Vein endothelial cell (primary cell): ENCODE results near the genes BLID and GRAMD1B.

DNA sequence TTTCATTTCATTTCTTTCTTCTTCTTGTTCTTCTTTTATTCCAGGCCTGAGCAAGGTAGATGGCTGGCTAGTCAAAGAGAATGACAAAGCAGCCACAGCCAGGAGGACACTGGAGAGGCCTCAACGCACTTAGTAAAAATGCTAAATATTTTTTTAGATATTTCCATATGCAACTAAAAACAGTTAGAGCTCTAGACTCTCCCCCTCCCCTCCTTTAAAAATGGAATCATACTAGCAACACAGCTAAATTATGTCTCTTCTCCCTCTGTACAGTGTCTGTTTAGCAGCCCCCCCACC lies 14.9 kb downstream of the BLID start:
- CAGE, long polyA plus RNA = no peak

GRCh38 chr11:122104831-122105821 lies 10.9 kb downstream of the BLID start:
- CAGE, long polyA plus RNA = no peak

GRCh38 chr11:122116048-122116608 lies at the start of gene BLID:
Gene BLID, minus strand, starts transcription at chr11:122116215.
- CAGE, long polyA plus RNA = no peak

DNA sequence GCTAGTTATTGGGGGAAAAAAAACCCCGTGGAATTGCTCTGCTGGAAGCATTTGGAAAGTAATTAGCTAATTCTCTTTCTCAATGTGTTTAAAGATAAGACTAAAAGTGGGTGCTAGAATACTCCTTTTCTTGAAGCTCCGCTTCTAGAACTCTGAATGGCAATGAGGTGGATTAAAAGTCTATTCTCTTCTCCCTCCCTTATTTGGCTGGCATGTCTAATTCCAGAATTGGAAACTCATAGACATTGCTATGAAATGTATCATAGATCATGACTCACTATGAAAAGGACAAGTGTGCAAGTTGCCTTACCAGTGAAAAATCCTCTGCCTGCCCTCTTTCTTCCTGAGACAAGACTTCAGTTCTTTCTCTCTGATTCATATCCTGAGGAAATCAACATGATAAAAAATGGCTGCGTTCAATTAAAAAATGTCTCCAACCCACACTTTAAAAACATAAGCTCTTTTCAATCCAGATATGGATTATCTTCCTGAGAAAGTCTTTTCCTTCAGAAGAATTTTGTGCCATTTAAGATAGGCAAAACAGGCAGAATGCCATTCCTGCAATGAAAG lies 73.2 kb upstream of the BLID start:
- CAGE, long polyA plus RNA = no peak

DNA sequence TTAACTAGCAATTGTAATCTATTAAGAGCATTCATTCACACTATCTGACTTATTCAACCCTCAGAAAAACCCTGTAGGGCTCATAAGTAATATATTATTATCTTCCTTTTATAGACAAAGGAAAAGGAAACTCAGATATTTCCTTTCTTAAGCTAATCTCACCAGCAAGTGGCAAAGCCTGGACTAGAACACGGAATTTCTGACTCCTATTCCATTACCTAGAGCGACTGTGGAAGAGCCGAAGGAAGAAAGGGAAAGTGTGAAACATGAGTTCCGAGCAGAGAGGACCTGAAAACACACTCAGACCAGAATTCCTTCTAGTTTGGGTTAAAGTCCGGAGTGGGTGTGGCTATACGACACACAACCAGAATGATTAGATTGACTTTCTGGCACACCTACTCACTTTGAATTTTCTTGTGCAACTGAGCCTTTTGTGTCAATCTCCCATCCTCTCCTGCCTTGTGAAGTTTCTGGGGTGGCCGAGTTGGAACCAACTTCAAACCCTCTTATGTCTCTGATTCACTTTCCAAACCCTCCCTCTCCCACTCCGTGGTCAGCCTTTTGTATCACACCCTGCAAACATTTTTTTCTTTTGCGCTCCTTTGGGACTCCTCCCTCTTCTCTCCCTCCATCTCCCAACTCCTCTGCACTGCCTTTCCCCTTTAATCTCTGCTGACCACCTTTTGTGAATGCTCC lies 86.2 kb upstream of the BLID start:
- CAGE, long polyA plus RNA = no peak

DNA sequence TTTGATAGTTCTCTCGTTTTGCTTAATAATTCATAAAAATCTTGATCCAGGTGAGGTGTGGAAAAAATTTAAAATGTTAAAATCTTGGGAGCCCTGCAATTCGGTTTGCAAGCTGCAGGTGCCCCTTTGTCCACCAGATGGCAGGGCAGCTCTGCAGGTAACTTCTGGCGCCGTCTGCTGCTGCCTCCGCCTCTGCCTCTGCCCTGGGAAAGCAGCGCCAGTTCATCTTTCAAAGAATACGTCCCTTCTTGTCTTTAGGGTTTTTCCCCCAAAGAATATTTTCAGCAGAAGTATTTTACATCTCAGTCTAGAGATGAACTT lies 75.0 kb upstream of the UBASH3B start:
- CAGE, long polyA plus RNA = no peak

DNA sequence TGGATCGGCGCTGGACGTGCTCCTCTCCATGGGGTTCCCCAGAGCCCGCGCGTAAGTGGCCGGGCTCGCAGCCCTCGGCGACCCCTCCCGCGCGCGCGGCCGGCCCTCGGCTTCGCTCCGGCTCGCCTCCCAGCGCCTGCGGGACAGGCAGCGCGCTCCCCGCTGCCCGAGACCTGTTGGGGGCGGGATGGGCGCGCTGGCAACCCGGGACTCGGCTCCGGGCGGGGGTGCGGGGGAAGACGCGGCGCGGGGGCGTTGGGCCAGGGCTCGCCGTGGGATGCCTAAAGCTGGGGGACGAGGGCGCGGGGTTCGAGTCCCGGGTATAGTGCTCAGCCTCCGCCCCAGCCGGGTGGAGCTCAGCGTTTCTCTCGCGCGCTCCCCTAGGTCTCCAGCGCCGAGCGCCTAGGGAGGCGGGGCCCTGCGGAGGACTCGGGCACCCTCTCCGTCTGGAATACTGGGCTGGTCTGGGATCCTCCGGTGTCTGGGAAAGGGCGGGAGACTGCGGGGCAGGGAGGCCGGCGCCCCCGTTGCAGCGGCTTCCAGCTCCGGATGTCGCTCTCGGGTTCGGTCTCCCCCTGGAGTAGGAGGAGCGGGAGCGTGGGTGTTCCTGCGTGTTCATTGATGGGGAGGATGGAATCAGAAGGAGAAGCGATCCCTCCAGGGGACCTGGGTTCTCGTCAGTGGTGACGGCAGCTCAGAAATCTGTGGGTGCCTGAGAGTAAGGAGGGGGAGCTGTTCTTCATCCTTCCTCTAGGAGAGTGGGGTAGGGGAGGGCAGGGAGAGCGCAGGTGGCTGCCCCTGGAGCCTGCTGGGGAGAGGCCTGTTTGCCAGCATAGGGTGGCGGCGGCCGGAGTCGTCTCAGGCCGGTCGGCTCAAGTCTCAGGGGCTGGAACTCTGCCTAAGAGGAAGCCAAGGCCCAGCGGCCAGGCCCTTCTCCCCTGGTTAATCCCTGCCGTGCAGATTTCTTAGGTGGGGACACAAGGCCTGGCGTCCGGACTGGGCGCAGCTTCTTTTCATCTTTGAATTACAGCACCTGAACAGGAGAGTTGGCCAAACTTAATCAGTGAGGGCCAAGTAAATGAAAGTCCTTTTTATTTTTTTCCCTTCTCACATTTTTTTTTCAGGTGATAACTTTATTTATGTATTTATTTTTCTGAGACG lies 1.0 kb downstream of the UBASH3B start:
- CAGE, long polyA plus RNA = no peak

DNA sequence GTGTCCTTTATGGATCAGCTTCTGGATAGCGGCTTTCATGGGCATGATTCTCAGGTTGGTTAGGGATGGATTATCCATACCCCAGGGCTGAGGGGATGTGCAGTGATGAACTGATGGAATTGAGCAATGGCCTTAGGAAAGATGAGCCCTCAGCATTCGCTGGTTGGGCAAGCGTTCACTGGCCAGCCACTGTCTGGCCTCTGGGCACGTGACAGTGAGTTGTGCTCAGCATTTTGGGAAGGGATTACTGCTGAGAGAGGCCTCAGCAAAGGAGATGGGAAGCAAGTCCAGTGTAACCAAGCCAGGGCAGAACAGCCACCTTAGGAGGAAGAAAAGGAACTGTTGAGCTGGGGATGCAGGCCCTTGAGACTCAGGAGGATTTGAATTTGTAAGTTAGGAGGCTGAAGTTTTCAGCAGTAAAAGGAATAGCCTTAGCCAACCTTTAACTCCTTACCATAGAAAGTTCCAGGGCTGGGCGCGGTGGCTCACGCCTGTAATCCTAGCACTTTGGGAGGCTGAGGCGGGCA lies 17.4 kb downstream of the UBASH3B start:
- CAGE, long polyA plus RNA = no peak

DNA sequence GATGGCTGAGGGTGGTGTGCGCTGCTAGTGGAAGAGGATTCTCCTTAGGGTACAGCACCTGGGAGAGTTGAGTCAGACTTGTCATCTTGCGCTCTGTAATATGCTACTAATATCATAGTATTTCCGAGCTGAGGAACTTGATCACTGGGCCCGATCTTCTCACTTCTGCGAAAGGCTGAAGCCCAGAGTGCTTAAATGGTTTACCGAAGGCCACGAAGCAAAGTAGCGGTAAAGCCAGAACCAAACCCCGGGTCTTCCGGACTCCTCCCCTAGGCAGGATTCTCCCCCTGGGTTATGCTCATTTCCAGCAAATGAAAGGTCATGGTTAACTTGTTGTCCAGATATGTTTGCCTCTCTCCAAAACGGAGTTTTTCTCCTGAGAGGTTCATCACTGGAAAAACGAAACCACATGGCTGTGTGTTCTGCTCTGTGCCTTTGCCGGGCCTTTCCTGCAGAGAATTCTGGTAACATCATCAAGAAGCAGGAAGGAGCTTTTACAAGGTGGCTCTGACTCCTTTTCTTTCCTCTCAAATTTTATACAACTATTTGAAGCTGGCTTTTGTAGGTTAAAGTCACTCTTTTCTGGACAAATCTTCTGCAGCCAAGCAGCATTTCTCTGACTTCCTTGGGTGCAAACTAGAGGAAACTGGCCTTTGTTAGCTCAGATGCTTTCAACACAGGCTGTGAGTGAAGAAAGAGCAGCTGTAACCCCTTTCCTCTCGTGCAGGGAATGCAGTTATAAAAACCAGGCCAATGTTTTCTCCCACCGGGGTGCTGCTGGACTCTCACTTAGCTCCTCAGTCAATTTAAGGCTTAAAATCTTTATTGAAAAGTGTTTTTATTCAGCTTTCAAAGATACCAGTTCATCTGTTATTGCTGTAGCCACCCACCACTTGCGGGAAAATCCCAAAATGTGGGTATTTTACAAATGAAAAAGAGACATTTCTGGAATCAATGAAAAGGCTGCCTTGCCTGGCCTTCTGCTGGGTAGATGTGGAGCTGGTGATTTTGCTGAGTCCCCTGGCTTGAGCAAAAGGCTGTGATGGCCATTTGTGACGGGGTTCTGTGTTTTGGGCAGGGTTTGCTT lies 35.6 kb downstream of the UBASH3B start:
- CAGE, long polyA plus RNA = no peak

- CAGE, long polyA plus RNA = no peak
Measured at GRCh38 chr11:122717633-122718174, 62.2 kb downstream of the UBASH3B start.

GRCh38 chr11:122813431-122813733 lies 24.9 kb upstream of the CRTAM start:
- CAGE, long polyA plus RNA = no peak

DNA sequence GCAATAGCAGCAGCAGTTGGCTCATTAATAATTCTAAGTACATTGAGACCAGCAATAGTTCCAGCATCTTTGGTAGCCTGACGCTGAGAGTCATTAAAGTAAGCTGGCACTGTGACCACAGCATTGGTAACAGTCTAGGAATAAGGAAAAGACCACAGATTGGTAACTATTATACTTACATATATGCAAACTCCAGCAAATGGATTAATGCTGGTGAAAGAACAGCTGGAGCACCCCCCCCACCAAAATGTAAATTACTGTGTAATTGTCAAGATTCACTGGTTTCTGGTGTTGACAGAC lies 1.9 kb downstream of the HSPA8 start:
- CAGE, long polyA plus RNA = no peak

DNA sequence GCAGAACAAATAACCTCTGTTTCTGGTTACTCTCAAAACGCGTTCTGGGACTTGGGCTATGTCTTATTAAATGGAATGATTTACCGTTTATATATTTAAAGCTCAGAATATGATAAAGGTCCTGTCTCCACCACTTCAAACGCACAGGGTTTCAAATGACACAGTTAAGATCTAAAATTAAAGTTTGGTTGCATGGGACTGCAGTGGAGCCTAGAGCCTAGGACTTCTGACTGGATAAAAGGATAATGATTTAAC lies 2.4 kb upstream of the HSPA8 start:
- CAGE, long polyA plus RNA = no peak

DNA sequence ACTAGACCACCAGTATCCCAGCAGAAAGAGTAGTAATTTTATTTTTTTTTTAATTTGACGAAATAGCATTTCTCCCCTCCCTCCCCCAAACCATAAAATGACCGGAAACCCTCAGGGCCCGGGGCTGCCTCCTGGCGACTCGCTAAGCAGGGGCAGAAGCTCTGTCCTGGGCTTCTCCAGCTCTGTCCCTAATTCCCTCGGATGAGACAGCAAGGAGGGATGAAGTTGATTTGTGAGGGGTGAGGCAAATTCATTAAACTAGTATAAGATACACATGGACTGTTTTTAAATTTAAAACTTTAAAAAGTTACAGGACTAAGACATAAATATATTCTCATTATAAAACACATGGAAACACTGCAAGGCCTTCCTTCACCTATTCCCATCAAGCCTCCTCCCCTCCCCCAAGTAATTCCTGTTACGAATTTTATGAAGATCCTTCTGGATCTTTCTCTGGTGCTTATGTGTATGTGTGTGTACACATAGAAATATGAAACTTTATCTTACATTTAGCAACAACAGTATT lies 57.1 kb downstream of the CLMP start:
- CAGE, long polyA plus RNA = no peak

DNA sequence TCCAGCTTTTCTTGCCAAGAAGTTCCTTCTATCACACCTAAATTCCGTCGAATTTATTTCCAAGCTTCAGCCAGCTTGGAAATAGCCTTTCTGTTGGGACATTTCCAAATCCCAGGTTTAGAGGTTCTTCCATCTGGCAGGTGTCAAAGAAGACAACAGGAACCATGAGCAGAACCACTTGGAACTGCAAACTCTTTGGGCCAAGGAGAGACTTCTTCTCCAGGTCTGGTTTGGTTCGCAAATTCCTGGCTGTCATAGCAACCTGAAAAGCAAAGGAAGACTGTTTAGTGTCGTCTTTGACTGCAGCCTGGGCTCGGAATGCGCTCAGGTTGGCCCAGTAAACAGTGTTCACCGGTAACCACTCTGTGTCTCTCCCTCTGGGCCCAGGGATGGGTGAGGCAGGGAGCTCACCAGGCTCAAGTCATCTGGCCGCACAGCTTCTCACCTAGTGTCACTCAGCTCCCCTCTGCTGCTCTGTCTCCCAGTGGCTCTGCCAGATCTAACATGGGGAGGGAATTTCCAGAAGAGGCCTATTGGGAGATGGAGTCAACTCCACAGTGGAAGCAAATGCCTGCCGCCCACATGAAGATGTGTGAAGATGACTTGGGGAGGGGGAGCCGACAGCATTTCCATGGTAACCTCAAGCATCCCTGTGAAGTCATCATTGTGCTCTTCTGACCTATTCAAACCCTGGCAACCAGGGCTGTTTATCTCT lies 11.9 kb upstream of the CLMP start:
- CAGE, long polyA plus RNA = no peak

- CAGE, long polyA plus RNA = no peak
Measured at GRCh38 chr11:123261407-123261986, 66.4 kb upstream of the CLMP start.

- CAGE, long polyA plus RNA = no peak
Measured at GRCh38 chr11:123429746-123430756, at the start of gene GRAMD1B. Gene GRAMD1B, plus strand, starts transcription at chr11:123430269.

DNA sequence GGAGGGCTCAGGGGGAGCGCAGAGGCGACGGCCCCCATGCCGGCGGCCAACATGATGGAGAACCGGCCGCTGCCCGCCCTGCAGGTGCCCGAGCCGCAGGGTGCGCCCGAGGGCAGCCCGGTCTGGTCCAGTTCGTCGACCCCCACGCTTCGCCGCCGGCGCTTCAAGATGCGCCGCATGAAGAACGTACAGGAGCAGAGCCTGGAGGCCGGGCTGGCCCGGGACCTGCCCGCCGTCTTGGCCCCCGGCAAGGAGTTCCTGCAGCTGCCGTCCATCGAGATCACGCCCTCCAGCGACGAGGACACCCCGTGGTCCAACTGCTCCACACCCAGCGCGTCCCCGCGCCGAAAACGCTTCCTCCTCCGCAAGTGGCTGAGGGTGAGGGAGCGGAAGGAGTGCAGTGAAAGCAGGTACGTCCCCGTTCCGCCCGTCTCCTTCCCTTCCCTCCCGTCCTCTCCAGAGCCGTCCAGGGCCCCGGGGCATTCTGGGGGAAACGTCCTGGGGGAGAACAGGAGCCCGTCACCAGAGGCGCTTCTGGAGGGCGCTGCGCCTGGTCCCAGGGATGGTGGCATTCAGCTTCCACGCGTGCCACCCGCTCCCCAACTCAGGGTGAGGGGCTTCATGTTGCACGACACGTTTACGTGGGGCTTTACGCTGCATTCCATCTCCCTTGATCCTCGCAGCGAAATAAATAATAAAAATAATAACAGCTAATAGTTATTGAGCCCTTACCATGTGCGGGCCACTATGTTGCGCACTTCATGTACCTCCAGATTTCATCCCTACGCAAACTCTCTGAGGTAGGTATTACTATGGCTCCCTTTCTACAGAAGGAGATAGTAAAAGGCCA lies 913 bp downstream of the GRAMD1B start:
- CAGE, long polyA plus RNA = no peak

- CAGE, long polyA plus RNA = no peak
Measured at GRCh38 chr11:123509316-123510254, 79.5 kb downstream of the GRAMD1B start.

DNA sequence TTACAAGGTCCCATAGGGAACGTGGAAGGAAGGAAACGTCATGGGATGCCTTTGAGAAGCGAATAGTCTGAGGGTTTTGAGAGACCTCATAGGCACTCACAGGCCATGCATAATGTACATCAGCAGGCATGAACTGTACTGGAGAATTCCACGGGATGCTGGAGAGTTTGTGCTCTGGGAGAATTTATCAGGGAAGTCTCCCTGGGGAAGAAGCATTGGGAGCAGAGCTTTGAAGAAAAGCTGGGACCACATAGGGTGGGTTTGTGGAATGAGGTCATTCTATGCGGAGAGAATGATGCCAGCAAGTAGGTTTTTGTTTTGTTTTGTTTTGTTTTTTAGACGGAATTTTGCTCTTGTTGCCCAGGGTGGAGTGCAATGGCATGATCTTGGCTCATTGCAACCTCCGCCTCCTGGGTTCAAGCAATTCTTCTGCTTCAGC lies 112.1 kb downstream of the SCN3B start:
- CAGE, long polyA plus RNA = no peak